Epithelial cell of alveolus of lung (primary cell): ENCODE results near the gene FDXR.

DNA sequence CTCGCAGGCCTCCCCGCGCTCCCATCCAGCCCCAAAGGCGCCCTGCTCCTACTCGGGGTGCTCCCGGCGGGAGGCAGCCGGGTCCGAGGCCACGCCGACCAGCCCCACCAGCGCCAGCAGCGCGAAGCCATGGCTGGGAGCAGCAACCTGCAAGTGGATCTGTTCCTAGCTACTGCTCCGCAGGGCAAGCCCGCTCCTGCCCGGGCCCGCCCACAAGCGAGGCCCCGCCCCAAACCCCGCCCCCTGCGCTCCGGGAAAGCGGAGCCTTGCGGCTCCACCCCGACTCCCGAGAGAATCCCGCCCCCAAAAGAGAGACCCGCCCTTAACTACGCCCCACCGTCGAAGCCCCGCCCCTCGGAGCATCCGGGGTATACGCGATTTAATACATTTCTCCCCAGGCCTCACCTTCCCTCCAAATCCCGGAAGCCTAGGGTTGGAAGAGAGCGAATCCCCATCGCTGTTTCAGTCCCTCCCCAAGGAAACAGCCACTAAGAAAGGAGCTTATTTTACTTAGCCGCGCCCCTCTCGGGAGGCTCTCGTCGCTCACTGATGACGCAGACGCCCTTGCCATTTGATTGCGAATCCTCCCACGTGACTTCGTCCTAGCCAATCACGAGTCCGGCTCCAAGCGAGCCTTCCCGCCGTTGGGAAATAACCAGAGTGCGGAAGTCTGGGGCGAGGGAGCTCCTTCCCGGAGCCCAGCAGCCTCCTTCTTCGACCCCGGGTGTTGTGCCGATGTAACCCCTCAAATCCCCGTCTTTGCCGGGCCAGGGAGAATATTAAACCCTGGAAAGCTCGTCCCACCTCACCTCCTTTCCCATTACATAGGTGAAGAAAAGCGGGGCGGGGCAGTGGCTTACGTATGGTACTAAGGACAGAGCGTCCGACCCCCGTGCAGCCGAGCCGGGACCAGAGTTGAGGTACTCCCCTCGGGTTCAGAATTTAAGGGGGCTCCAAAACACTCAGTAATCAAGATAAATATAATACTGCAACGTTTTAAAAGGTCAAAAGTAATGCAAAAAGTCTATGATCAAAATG, at the start of gene FDXR:
FDXR (minus strand) TSS at position 181 of the 1,038 bp plus-strand sequence.
- RAMPAGE, long total RNA = start-site peak on the minus strand centred at position 158 of the sequence, 7 bp wide, 32 and 26 reads in 2 replicates
- RRBS = 2% methylated on average over 17 of the region's 74 CpGs

DNA sequence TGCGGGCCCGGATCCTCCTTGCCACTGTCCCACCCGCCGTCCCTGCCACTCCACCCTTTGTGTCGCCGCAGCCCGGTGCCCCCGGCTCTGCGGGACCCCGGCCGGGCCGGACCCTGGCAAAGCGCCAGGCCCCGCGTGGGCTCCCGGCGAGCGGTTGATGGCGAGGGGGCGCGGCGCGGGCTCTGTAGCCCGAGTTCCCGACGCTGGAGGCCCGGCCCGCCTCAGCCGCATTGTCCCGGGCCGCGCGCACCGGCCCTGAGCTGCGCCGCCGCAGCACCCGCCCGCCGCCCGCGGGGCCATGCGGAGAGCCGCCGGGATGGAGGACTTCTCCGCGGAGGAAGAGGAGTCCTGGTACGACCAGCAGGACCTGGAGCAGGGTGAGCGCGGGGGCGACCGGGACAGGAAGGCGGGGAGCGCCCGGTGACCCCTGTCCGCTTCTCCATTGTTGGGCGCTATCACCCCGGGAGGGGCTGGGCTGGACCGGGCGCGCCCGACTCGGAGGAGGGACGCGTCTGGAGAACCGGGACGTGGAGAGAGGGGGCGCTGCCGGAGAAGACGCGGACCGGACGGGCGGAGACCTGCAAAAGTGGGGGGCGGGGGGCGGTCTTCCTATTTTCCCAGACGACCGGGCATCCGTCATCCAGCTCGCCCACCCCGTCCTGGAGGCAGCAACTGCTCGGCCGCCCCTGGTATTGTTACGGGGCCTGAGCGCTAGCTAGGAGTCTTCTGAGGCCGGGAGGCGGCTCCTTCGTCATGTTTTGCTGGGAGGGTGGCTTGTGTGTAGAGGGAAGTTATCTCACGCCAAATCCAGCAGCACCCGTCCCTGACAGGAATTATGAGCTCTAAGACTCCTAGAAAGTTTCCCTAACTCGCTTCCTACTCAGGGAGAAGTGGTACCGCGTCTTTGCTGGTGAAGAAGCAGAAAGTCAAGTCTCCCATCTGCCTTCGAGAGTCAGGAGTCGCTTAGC, 598 bp downstream of the CDR2L start:
- RAMPAGE, long total RNA = no peak
- RRBS = 1% methylated on average over 59 of the region's 95 CpGs

DNA sequence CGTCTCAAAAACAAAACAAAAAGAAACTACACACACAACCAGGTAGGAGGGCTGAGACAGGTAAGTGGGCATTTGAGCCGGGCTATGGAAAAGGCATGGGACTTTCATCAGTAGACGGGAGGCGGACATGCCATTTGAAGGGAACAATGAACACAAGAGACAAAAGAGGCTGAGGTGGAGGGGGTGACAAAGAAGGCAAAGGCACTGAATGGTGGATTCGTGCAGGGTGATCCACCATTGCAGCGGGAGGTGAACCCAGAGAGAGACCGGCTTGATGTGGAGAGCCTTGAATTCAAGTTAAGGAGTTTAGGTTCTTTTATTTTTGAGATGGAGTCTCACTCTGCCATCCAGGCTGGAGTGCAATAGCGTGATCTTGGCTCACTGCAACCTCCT, 9.4 kb downstream of the MRPL58 start:
- RAMPAGE, long total RNA = no peak
- RRBS = no CpG with 5 or more reads among the region's 8 CpGs

DNA sequence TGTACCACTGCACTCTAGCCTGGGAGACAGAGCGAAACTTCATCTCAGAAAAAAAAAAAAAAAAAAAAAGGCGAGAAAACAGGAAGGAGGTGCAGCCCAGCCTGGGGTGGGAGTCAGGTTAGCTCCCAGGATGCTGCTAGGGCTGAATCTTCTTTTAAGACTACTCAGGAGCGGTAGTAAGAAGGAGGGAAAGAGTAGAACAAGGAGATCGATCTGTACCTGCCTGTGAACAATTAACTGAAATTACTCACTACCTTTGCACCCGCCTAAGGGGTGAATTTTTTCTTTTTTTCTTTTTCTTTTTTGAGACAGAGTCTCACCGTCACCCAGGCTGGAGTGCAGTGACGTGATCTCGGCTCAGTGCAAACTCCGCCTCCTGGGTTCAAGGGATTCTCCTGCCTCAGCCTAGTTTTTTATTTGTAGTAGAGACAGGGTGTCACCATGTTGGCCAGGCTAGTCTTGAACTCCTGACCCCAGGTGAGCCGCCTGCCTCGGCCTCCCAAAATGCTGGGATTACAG, 2.0 kb downstream of the SLC16A5 start:
- RAMPAGE, long total RNA = no peak
- RRBS = no CpG with 5 or more reads among the region's 11 CpGs

DNA sequence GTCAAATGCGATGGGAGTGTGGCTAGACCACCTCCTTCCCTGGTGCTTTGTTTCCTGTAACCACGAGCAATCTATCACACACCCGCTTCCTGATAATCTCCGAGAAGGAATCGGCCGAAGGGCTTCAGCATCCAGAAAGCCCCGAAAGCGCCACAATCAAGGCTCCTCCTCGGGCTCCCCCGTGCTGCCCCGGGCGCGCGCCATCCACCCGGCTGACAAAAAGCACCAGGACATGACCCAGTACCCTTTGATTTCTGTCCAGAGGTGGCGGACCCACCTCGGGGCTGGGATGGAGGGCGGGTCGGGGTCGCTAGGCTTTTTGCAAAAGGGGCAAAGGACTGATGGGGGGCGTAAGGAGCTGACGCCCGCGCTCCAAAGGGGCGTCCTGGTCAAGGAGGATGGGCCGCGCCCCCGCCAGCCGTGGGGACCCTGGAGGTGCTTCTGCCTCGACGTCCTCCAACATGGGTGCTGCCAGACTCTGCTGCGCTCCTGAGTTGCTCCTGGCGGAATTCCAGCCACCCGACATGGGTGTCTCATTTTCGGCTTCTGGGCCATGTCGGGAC, 636 bp upstream of the ARMC7 start:
- RAMPAGE, long total RNA = no peak
- RRBS = no CpG with 5 or more reads among the region's 36 CpGs

DNA sequence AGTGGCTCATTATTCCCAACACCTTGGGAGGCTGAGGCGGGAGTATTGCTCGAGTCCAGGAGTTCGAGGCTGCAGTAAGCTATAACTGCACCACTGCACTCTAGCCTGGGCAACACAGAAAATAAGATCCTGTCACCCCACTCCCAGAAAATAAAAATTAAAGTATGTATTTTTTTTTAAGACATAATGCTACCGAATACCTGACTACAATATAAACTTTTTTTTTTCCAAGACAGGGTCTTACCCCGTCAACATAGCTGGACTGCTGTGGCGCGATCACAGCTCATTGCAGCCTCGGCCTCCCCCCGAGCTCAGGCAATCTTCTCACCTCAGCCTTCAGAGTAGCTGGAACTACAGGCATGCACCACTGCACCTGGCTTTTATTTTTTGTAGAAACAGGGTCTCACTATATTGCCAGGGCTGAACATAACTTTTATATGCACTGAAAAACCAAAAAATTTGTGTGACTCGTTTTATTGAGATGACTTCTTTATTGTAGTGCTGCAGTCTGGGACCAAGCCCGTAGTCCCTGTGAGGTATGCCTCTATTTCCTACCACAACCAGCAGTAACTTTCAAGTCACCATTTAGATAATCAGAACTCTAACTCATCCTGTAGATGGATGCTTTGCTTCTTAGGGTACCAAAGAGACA, 9.3 kb upstream of the JPT1 start:
- RAMPAGE, long total RNA = no peak
- RRBS = no CpG with 5 or more reads among the region's 11 CpGs

GRCh38 chr17:75228024-75228675, 22.7 kb downstream of the NUP85 start:
- RAMPAGE, long total RNA = no peak
- RRBS = no CpG with 5 or more reads among the region's 5 CpGs

GRCh38 chr17:75239568-75240710, 21.5 kb downstream of the GGA3 start:
- RAMPAGE, long total RNA = no peak
- RRBS = no CpG with 5 or more reads among the region's 34 CpGs

- RAMPAGE, long total RNA = no peak
- RRBS = no CpG with 5 or more reads among the region's 17 CpGs
Measured at GRCh38 chr17:75244560-75245198, 16.7 kb downstream of the GGA3 start.

DNA sequence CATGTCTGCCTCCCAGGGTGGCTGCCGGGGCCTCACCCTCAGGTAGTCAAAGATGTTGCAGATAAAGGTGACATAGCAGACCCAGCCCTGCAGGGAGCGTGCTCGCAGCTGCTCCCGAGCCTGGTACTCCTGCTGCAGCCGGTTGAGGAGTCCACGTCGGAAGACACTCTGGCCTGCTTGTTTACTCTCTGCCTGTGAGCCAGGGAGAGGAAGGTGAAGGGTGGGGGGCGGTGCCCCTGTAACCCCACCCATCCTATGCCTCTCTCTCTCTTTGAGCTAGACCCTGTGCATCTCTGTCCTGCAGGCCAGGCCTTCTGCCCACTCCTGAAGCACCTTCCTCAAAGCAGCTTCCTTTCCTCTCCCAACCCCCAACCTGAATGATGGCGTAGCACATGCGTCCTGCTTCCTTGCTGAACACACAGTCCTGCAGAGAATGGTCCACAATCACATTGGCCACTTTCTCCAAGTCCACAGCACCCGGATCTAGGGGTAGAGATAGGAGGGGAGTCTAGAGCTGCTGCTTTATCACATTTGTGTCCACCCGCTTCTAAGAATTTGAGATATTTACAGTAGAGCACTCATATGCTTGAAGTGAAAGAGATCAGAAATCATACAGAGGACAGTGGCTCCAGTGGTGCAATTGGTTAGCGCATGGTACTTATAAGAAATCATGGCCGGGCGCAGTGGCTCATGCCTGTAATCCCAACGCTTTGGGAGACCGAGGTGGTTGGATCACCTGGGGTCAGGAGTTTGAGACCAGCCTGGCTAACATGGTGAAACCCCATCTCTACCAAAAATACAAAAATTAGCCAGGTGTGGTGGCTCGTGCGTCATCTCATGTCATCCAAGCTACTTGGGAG, 3.1 kb downstream of the MIF4GD start:
- RAMPAGE, long total RNA = no peak
- RRBS = no CpG with 5 or more reads among the region's 19 CpGs

DNA sequence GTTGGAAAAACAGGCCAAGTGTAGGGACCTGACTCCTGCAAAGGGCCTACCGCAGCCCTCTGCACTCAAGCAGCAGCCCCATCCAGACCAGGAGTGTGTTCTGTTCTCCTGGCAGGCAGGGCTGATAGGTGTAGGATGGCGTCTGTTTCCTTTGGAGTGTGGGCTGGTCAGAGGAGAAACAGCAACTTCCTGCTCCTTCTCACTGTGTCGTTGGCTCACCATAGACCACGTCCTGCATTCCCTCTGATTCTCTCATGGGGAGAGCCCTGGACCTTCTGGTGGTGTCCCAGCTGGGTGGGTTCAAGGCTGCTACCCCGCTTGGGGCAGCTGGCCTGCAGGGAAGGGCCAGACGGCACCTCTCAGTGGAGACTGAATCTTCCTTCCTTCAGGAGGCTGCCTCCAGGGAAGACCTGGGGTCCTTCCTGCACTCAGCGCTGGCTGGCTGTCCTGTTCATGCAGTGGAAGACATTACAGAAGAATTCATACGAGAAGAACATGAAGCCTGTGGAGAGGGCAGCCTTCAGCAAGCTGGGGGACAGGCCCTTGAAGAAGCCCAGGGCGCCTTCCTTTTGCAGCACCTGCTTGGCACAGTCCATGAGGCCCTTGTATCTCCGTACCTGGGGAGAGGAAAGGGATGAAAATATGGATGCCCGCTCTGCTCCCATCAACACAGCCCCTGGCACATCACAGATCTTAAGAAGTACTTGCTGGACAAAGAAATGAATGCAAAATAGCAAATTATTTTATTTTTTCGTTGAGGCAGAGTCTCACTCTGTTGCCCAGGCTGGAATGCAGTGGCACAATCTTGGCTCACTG, 2.2 kb upstream of the MIF4GD start:
- RAMPAGE, long total RNA = no peak
- RRBS = no CpG with 5 or more reads among the region's 12 CpGs

GRCh38 chr17:75295004-75295464, 5.8 kb upstream of the SLC25A19 start:
- RAMPAGE, long total RNA = no peak
- RRBS = no CpG with 5 or more reads among the region's 4 CpGs

- RAMPAGE, long total RNA = no peak
- RRBS = 61% methylated on average over 3 of the region's 26 CpGs
Measured at GRCh38 chr17:75315337-75316375, 26.4 kb upstream of the SLC25A19 start.

DNA sequence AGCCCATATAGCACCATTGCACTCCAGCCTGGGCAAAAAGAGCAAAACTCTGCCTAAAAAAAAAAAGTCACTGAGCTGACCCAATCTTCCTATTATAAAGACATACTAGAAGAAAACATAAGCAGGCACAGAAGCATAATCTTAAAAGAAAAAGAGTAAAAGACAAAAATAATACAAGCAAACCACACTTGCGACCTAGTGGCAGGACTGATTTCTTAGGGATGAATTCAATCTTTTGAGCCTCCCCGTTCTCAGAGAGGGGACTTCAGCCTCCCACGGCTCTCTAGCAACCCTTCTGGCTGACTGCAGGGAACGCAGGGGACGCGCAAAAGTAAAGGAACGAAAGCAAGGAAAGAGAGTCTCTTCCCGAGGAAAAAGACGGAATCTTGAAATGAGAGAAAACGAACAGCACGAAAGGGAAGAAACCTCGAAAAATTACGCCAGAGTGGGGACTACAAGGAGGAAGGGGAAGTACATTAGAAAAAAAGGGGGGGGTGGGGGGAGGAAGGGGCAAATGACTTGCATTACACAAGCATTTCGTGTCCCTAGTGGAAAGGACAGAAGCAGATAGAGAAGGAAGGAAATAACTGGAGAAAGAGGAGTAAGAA, 1.3 kb downstream of the GRB2 start:
- RAMPAGE, long total RNA = no peak
- RRBS = no CpG with 5 or more reads among the region's 14 CpGs

GRCh38 chr17:75524867-75525646, 440 bp upstream of the LLGL2 start:
- RAMPAGE, long total RNA = no peak
- RRBS = 1% methylated on average over 49 of the region's 93 CpGs

DNA sequence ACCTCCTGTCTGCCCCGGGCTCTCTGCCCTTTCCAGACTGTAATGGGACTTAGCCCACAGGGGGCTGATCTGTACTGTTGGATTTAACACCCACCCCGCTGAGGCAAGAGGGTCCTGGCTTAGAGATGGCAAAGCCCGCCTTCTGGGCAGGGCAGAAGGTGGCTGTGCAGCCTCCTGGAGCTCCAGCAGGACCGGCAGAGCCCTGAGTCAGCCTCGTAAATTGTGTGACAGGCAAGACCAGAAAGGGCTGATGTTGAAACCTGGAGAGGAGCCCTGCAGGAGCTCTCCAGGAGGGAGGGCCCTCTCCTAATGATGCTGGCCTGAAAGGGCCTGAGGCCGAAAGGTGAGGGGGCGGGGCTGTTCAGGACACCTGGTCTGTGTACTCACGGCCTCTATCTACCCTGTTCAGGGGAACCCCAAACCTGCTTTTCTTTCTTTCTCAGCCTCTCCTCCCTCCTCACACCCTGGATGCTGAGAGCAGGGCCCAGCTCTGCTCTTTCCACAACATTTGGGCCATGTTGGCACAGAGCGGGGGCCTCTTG, 22.5 kb upstream of the MYO15B start:
- RAMPAGE, long total RNA = no peak
- RRBS = no CpG with 5 or more reads among the region's 9 CpGs

- RAMPAGE, long total RNA = no peak
- RRBS = no CpG with 5 or more reads among the region's 14 CpGs
Measured at GRCh38 chr17:75596075-75596682, 8.6 kb downstream of the MYO15B start.

DNA sequence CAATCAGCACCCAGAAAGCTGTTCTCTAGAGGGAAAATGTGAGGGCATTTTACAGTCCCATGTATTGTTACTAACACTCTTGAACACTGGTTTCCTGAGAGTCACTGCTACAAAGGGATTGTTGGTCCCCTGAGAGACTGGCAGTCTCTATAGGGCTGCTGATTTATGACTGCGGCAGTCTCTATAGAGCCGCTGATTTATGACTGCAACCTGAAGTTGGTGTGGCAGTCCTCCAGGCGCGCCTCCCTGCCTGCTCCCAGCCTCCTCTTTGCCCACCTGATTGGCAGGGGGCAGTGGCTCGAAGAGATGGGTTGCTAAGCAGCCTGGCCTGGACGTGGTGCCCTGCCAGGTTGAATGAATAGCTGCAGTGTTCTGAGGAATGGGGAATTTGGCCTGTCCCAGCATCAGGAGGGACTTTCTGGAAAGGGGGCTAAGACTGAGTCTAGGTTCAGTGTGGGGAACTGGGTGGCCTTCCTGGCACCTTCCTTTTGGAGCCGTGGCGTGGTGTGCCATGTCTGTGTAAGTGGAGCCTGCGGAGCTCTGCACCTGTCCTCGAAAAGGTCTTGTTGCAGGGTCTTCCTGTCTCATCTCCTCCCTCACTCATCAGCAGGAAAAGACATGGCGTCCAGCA, 24.8 kb downstream of the SAP30BP start:
- RAMPAGE, long total RNA = no peak
- RRBS = no CpG with 5 or more reads among the region's 11 CpGs

DNA sequence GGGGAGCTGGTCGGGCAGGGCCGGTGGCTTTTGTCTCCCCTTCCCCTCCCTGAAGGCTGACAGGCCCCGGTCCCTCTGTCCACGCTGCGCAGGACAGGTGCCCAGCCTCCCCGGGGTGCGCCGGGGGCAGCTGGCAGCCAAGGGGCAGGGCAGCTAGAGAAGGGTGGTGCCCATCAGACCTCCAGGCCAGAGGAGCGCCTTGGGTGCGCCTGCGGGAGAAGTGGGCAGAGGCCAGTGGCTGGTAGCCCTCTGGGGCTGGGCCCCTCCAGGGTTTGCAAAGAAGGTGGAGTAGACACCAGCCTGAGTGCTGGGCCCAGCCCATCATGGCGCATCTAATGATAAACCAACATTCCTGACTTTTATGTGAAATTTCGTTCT, 375 bp downstream of the ITGB4 start:
- RAMPAGE, long total RNA = no peak
- RRBS = 26% methylated on average over 6 of the region's 13 CpGs

DNA sequence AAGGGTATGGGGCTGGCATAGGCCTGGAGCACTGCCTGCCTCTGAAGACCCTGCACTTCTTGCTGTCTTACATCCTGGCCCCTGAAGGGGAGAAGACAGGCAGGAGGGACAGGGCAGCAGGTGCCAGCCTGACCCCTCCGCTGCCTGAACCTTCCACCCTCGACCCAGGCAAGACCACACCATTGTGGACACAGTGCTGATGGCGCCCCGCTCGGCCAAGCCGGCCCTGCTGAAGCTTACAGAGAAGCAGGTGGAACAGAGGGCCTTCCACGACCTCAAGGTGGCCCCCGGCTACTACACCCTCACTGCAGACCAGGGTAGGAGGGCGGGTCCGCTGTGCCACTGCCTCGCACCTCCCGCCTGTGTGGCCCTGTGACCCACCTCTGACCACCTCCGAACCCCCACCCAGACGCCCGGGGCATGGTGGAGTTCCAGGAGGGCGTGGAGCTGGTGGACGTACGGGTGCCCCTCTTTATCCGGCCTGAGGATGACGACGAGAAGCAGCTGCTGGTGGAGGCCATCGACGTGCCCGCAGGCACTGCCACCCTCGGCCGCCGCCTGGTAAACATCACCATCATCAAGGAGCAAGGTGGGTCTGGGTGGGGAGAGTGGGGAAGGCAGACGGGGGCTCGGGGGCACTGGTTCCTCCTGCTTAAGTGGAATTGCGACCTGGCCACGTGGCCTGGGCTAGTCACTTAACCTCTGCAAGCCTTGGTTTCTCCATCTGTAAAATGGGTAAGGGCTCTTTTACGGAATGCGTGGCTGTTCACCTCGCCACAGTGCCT, 21.1 kb downstream of the ITGB4 start:
- RAMPAGE, long total RNA = no peak
- RRBS = 68% methylated on average over 7 of the region's 34 CpGs